ENCODE measurements around a stretch of chr12.

GRCh38 chr12:14997781-14998158, 24.9 kb downstream of the PDE6H start:
- PRO-cap: no peak

GRCh38 chr12:15788149-15788666, 980 bp downstream of the EPS8 start:
- PRO-cap: unidirectional peak, plus-strand start at chr12:15788435

DNA sequence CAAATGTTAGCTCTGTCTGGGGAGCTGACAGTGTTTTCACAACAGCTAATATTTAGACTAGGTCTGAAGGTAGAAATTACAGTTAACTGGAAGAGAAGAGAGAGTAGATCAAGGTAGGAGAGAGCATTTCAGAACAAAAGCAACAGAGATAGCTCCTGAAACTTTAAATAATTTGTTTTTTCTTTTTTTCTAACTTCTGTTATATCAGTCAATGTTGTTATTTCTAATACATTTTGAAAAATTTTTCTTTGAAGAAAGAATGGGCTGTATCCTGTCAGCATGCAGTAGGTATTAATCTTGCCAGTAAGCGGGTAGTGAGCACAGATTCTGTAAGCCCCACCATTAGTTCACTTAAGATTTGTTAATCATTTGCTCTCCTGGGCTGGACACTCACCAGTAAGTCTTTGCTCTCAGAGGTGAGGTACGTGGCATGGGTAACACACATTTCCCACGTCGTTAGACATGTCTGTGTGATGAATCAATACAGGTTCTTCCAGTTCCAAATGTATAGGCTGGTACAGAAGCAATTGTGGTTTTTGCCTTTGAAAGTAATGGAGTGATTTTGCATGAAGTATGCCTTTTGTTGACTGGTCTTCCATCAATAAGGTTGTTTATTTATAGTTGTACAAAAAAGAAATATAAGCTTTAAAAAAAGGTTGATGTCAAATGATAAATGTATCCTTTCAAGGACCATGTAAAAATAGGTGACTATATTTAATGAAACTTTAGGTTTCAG, 45.2 kb downstream of the DERA start:
- PRO-cap: no peak

- PRO-cap: no peak
Observed at GRCh38 chr12:15992106-15992734, 81.1 kb downstream of the DERA start.

DNA sequence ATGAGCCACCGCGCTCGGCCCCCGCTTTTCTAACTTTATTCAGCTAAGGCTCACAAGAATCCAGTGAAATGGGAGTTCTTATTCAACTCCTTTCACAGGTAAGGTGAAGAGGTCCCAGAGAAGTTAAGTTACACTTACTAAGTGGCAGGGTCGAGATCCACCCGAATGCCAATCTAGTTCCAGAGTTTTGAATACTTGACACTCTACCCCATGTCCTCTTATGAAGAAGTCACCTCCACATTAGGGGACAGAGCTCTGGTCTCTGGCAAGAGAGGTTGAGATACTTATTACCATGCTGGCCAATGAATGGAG, 2.5 kb downstream of the MGST1 start:
- PRO-cap: no peak

- PRO-cap: no peak
Observed at GRCh38 chr12:18753351-18754226, 15.7 kb downstream of the CAPZA3 start.

GRCh38 chr12:18900002-18900201, 162.0 kb downstream of the CAPZA3 start:
- PRO-cap: no peak

GRCh38 chr12:19155866-19156761, 26.6 kb downstream of the PLEKHA5 start:
- PRO-cap: no peak

DNA sequence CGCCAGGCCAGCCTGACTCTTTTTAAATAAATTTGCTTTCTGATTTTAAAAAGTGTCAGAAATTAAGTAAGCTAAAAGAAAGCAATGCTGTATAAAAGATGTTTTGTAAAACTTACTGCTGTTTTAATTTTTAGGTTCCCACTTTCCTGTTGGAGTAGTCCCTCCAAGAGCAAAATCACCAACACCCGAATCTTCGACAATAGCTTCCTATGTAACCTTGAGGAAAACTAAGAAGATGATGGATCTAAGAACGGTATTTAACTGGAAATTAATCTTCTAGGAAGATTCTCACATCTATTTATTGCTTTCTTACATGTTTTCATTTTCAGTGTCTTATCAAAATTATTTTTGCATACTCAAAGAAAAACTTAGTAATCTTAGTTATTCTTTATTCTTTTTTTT, 85.5 kb upstream of the AEBP2 start:
- PRO-cap: no peak

GRCh38 chr12:19440104-19441116, 1.1 kb downstream of the AEBP2 start:
- PRO-cap: unidirectional peak, minus-strand start at chr12:19440564

GRCh38 chr12:19462459-19462932, 23.2 kb downstream of the AEBP2 start:
- PRO-cap: no peak

- PRO-cap: unidirectional peak, plus-strand start at chr12:19552613
Observed at GRCh38 chr12:19552460-19552738, 113.1 kb downstream of the AEBP2 start.

DNA sequence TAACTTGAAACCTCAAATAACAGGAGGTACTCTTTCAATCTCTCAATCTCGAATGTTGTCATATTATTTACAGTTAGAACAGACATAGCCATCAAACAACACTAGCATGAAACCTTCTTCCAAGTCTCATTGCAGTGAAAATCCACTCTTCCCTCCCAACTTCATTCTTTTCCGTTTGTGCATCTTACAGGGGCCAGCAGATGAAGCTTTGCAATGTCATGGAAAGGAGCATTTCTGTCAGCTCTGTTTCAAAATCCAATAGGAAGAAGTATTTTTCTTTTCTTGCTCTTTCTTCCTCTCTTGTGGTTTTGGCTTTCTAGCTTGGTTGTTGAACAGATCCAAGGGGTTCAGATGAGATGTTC, 416.5 kb downstream of the AEBP2 start:
- PRO-cap: unidirectional peak, plus-strand start at position 199 of the sequence

GRCh38 chr12:19946309-19947093, 421.8 kb upstream of the PDE3A start:
- PRO-cap: no peak

- PRO-cap: no peak
Observed at GRCh38 chr12:19971226-19971968, 396.9 kb upstream of the PDE3A start.

DNA sequence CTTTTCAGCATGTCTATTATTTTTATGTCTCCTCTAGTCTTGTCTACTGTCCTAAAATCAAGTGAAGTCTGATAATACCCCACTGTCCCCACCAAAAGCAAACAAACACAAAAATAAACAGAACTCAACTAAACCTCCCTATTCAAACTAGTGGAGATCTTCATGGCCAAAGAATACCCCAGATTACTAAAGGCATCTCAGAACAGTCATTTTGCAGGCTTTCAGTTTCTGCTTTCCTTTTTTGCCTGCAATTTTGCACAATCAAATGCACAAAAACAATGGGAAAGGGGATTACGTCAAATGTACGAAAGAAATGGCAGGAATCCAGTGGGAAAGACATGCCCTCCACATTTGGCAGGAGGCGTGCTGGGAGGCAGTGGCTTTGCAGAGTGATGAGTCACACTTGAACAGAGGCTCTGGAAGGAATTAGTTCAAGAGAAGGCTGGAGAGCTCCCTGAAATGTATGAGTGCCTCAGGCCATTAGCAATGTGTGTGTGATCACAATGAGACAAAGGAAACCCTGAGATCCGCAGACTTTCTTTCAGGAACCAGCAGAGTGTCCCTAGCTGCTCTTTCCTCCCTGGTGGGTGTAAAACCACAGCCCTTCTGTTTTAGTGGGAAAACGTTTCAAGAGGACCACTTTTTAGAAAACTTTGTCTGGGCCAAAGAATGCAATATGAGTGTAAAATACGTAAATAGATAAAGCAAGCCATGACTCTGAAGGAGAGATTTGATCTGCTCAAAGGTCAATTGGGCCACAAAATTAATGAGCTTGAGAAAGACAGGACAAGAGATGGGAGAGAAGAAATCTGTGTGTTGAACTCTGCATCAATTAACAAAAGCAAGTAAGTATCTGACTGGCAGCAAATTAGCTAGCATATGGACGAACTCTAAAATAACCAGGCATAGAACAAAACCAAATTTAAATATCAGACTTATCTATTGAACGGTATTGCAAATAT, 155.6 kb upstream of the PDE3A start:
- PRO-cap: no peak

- PRO-cap: no peak
Observed at GRCh38 chr12:20272734-20273191, 95.6 kb upstream of the PDE3A start.

GRCh38 chr12:20389796-20390600, 21.7 kb downstream of the PDE3A start:
- PRO-cap: no peak

DNA sequence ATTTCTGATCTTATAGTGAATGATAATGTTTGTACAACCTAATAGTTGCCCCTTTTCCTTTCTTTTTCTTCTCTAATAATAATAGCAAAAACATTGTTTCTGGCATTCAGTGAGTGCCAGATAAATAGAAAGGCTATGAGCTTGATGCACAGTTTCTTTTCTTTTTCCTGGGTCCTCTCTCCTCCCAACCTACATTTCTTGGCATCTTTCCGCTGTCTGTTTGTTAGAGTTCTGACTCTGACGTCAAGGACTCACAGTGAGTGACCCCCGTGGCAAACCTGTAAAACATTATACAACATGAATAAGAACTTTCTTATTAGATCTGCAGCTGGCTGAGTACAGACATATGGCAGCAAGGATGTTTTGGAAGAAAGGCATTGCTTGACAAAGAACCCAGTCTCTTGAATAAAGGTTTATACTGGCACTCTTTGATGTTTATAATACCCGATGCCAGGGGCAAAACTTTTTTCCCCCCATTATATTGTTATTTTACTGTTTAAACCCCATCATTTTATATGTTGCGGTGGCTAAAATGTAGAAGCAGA, 159.1 kb downstream of the PDE3A start:
- PRO-cap: no peak

GRCh38 chr12:21353327-21353913, 18.7 kb upstream of the SLCO1A2 start:
- PRO-cap: bidirectional peak, plus-strand start at chr12:21353708, minus-strand start at chr12:21353563

All from left lobe of liver (tissue), 1 donor.